HTERT-HM (cell line): ENCODE measurements around a stretch of chr16.

DNA sequence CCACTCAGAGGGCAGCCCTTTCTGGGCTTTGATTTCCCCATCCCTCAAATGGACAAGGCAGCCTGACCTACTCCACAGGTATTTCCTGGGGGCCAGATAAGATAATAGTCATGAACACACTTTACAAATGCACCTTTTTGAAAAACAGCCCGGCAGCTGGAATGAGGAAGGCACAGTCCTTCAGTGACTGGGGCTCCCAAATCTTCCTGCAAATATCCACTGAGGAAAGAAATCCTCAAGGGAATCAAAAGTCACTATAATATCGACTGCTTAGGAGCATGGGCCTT lies 61.6 kb downstream of the C16orf78 start:
- RRBS: no CpG with 5 or more reads among the region's 2 CpGs

- RRBS: 31% methylated on average over 4 of the region's 12 CpGs
Observed at GRCh38 chr16:49883694-49884348, 27.9 kb upstream of the ZNF423 start.

- RRBS: under 1% methylated on average over 20 of the region's 61 CpGs
Observed at GRCh38 chr16:50153324-50153789, 251 bp downstream of the TENT4B start.

GRCh38 chr16:50230953-50231787 lies 35.2 kb upstream of the ADCY7 start:
- RRBS: no CpG with 5 or more reads among the region's 5 CpGs

GRCh38 chr16:50313555-50314005 lies 47.2 kb downstream of the ADCY7 start:
- RRBS: no CpG with 5 or more reads among the region's 13 CpGs

GRCh38 chr16:50372857-50373670 lies 4.3 kb upstream of the BRD7 start:
- RRBS: no CpG with 5 or more reads among the region's 13 CpGs

DNA sequence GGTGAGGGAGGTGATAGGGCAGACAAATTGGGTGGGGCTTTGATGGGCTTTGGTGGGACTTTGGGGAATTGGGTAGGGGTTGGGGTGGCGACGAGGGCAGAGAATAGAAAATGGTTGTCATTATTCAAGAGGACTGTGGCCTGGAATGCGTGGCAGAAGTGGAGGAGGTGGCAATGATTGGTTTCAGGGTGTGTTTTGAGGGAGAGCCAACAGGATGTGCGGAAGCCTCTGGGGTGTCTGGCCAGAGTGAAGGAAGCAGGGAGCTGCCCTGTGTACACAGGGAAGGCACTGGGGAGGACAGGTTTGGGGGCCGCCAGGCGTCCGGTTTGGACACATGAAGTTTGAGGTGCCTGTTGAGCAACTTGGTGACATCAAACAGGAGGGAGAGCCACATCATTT lies 48.8 kb downstream of the NKD1 start:
- RRBS: no CpG with 5 or more reads among the region's 7 CpGs

DNA sequence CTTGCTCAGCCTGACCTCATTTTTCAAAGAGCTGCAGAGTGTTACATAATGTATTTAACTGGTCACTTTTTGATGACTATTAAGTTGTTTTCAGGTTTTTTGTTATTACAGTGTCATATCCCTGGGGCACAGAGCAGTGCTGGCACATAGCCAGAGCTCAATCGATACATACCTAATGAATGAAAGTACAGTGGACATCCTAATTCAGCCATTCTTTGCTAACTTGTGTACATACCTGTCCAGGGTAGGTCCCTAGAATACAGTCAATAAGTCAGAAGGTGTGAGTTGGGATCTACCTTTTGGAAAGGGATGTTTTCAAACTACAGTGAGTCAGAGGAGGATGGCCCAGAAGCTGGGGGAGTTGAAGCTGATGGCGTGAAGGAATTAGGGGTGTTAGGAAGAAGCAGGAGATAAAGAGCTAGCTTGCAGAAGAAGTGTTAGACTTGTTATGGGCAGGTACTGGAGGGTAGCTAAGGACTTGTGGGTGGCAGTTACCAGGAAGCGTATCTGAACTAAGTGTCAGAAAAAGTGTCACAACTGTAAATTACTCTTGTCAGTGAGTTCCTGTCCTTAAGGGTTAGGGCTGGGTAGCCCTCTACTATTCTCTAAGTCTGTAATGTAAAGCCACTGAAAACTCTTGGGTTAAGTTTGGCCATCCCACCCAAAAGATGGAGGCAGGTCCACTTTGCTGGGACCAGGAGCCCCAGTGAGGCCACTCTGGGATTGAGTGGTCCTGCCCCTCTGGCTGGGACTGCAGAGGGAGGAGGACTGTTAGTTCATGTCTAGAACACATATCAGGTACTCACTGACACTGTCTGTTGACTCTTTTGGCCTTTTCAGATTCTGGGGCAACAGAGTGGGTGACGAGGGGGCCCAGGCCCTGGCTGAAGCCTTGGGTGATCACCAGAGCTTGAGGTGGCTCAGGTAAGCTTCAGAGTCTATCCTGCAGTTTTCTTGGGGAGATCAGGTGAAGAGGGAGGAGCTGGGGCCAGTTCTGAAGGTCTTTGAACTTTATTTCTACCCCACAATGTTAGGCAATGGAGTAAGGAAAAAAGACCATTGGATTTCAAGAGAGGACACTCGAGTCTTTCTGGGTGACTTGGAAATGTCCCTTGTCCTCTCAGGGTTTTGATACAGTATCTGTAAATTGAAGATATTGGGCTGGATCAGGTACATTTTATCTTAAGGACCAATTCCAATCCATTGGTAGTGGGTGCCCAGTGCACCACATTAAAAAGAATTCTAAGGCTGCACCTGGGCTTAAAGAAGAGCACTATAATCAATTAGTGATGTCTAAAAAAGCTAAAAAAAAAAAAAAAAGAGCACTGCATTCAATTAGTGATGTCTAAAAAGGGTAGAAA lies 19.6 kb upstream of the CYLD start:
- RRBS: no CpG with 5 or more reads among the region's 5 CpGs

DNA sequence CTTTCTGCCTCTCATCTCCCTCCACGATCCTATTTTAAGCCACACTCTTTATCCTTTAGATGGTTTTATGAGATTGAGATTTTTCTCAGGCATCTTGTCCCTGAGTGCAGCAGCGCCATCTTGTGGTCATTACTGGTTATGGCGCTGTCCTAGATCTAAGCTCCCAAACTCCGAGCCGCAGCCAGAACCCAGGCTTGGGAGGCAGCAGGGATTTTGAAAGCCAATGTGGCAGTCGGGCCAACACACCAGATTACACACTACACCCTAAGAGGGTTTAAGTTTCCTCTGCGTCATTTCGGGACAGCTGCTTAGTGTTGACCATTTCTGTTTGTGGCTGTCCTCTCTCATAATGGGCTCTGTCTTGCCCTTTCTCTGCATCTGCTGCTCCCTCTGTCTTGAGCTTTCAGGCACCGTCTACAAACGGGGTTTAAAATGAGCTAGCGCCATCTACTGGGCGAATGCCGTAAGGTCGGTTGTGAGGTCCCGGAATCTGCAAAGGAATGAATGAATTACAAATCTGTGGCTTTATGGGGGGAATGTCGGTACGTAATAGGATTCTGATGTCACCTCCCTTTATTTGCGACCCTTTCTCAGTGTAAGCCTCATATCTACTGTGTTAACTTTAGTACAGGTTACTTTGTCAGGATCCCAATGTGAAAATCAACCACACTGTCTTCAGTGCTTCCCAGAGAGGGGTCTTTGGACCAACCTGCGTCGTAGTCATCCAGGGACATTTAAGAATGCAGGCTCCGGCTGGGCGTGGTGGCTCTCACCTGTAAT lies 64.6 kb downstream of the CYLD start:
- RRBS: no CpG with 5 or more reads among the region's 22 CpGs

DNA sequence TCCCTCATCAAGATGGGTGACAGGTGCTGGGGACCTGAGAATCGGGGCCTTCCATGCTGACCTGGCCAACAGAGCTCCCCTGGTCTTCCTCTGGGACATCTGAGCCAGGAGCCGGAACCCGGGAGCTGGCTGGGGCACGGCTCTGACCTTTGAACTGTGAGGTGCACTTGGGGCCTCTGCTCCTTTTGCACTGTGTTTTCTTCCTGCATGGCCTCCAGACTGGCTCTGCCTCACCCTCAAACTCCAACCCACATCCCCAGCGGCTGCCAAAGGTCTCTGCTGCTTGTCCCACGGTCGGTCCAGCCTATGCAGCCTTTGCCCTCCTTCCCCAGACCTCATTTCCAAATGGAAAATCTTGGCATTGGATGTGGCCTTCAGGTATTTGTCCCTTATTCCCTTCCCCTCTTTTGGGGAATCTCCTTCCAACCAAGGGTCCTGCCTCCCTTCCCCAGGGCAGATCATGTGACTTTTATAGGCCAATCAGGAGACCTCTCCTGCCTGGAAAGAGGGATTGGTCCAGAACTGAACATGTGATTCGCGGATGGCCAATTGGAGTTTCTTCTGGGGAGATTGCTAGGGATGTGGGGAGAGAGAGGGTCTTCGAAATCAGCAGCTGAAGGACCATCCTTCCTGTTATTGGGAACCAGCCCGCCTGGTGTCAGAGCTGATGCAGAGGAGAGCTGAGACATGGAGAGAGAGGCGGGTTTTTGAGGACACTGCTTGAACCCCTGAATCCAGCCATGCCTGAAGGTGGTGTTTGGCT lies 117.9 kb downstream of the CYLD start:
- RRBS: no CpG with 5 or more reads among the region's 12 CpGs

DNA sequence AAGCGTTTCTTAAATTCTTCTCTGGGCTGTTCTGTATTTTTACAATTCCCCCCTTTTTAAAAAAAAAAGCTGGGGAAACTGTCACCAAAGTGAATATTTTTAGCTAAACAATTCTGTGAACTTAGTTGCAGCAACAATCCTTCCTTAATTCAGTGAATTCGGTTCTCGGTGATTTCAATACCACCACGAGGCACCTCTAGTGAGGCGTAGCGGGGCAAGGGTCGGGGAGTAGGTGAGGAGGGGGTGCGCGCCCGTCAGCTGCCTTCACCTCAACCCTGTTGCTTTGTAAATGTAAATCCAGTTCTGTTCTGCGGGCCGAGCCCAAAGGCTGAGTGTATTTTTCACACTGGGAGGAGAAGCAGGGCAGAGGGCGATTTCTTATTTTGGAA lies 17.4 kb downstream of the SALL1 start:
- RRBS: no CpG with 5 or more reads among the region's 13 CpGs

DNA sequence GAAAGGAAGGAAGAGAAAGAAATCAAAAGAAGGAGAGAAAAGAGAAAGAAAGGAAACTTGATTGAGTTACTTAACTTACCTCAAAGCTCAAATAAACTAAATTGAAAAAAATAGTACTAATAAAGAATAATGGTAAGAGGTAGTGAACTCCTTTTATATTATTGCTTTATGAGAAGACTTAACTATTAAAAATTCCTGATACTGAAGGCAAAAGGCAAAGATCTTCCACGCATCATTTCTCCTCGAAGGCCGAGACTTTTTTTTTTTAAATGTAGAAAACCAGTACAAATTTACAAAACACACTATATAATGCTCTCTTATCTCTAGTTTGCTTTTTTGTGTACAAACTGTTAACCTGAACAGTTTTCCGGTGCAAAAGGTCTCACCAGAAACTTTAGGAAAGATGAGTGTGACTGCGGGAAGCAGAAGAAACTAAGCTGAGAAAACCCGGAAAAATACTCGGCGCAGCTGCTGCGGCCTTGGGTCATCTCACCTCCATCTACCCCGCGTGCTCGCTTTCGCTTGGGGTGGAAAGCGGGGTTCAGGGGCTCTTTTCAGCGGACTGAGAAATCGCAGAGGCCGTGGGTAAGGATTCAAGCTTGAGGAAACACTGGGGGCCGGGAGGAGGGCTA lies 1.9 kb downstream of the SALL1 start:
- RRBS: 39% methylated on average over 3 of the region's 18 CpGs

DNA sequence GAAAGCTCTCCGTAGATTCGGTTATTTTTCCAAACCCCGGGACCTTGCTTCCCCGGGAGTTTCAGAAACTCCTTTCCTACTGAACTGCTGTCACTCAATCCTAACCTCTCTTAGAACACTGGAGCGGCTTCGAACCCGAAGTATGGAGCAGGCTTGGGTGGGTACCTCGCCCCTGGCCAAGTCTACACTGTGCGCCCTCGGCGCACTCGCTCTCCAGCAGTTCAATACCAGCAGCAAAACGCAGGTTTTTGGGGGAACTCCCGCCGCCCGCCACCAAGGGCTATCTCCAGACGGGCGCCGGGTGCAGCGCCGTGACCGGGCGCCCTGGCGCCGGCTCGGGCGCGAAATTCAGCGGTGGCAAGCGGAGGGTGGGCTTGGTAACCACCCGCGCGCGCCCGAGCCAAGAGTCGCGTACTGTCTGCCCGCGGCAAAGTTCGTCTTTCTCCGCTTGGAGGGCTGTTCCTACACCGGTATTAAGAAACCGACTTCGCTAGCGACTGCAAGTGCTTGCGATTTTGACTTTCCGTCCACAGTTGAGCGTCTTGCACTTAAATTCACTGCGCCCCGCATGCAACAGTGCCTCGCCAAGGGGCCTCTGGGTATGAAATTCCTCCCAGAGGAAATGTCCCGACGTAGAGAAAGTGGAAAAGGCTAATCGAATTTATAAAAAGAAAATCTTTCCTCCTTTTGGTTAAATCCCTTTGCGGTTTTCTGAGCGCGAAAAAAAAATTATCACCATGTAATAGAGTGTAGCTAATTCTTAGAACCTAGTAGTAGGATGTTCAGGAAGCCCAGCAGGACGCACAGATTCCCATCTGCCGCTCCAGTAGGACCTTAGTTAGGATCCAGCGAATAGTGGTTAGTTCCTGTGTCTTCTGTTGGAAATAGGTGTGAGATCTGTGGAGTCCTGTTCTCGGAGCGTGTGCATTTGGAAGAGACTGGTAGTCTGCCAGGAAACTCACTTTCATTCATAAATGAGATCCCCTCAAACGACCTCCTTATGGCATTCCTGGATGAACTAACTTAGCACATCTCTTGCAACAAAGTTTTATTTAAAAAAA lies 5.0 kb upstream of the SALL1 start:
- RRBS: 0% methylated on average over 3 of the region's 63 CpGs

DNA sequence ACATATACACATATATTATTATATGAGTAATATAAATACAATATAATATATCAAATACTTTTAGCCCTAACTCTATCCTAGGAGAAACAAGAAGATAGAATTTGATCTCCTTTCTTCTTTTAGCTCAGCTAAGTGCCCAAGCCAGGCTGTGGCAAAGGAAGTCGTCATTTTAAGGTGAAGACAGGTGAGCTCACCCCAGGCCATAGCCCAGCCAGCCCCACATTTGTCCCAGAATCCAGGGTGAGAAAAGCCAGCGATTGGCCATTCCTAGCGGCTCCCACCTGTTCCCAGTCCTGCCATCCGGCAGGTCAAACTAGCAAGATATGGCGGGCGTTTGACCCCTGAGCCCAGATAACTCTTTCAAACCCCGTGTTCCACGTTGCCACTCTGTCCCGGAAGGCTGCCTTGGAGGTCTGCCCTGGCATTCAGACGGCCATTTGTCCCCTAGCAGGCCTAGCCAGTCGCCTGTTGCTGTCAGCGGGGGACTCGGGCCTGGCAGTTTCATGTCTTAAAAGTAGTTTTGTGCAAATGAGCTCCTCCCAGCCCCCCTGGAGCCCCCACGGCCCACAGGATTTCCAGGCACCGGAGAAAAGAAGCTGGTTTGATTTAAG lies 240.6 kb upstream of the SALL1 start:
- RRBS: 10% methylated on average over 6 of the region's 15 CpGs

GRCh38 chr16:51556965-51557612 lies 406.0 kb upstream of the SALL1 start:
- RRBS: 3% methylated on average over 2 of the region's 8 CpGs

GRCh38 chr16:51592507-51592990 lies 441.5 kb upstream of the SALL1 start:
- RRBS: no CpG with 5 or more reads among the region's 7 CpGs

DNA sequence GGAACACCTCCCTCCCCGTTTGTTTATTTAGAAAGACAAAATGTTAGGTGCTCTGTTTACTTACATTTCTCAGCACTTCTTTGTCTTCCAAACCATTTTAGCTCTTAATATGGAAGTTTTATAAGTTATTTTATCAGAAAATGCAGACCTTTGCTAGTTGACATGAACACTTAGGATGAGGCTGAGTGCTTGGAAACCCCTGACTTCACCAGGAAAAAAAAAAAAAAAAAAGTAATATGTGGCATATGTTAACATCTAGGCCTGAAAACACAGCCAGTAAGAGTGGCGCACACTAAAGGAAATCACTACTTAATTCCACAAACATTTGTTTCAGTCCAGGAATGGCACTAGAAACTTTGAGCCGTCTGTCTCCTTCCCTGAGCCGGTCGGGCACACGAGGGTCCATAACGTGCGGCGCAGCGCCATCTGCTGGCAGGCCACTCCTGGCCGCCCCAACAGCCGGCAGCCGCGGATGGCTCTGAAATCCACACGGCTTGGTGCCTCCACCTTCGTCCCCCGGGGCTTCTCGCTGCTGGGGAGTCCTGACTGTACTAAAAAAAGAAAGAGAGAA lies 610.9 kb upstream of the SALL1 start:
- RRBS: 2% methylated on average over 13 of the region's 18 CpGs

GRCh38 chr16:52488699-52489805 lies 57.9 kb downstream of the TOX3 start:
- RRBS: no CpG with 5 or more reads among the region's 4 CpGs

GRCh38 chr16:52543658-52544001 lies 3.3 kb downstream of the TOX3 start:
- RRBS: no CpG with 5 or more reads among the region's 3 CpGs